Urinary bladder (tissue), 3 donors: ENCODE measurements around a stretch of chr3.

DNA sequence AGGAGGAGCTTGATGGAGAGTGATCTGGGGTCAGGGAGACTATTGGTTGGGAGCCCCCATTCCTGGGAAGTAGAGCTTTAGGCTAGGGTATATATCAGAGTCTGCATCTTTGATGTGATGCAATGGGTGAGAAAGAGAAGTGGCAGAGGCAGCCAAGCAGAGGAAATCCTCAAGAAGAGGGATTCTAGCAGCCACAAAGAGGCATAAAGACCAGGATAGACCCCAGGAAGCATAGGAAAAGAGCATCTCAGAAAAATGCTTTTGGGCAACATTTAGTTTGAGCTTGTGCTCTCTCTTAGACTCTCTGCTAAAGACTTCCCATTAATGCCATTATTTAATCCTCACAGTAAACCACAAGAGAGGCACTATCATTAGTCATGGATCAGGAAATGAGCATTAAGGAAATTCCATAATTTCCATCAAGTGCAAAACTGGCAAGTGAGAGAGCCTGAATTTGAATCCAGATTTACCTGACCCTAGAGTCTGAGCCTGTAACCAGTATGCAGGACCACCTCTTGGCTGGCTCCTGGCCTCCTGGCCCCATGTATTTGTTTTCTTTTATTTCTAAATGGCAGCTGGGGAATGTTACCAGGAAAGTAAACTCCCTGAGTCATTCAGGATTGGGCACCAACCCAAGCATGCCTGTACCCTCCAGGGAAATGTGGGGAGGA lies 118.7 kb downstream of the RPL22L1 start:
- PRO-cap = no peak
- RAMPAGE, long total RNA = no peak

- PRO-cap = no peak
- RAMPAGE, long total RNA = no peak
These were observed 14.4 kb upstream of the RPL22L1 start for GRCh38 chr3:170884150-170884992.

DNA sequence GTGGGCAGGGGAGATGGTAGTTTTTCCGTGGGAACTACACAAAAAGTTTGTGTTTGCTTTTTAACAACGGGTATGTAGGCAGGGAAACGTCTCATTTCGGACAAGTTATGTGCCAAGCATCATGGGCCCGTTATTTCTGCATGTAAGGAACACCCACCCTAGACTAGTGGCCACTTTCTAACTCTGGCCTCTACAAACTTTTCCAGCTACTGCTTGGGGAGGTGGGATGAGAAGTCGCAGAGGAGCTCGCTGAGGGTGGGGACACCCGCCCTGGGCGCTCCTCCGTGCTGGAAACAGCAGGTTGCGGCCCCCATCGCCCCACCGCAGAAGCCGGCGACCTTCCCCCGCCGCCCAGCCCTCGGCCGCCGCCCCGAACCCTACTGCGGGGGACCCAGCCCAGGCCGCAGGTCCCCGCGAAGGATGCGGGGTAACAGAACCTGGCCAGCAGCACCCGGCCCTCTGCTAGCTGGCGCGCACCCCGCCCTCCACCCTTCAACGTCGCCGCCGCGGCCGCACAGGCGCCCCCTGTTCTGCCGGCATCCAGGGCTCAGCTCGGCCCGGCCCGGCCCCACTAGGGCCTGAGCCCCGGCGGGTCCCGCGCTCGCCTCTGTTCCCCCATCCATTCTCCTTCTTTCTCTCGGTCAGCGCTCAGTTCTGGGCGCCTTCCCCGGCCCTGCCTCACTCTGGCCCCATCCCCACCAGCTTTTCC lies 475 bp downstream of the EIF5A2 start:
- PRO-cap = no peak
- RAMPAGE, long total RNA = no peak

- PRO-cap = no peak
- RAMPAGE, long total RNA = no peak
These were observed 37.9 kb downstream of the SLC2A2 start for GRCh38 chr3:170988396-170989342.

GRCh38 chr3:171284229-171284750 lies 175.9 kb downstream of the TNIK start:
- PRO-cap = unidirectional peak, minus-strand start at chr3:171284453
- RAMPAGE, long total RNA = no peak

- PRO-cap = no peak
- RAMPAGE, long total RNA = no peak
These were observed 63.9 kb upstream of the TNIK start for GRCh38 chr3:171524167-171524460.

DNA sequence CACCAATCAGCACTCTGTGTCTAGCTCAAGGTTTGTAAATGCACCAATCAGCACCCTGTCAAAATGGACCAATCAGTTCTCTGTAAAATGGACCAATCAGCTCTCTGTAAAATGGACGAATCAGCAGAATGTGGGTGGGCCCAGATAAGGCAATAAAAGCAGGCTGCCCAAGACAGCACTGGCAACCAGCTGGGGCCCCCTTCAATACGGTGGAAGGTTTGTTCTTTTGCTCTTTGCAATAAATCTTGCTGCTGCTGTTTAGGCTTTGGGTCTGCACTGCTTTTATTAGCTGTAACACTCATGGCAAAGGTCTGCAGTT lies 63.6 kb downstream of the PLD1 start:
- PRO-cap = no peak
- RAMPAGE, long total RNA = no peak

GRCh38 chr3:171747037-171747406 lies 63.3 kb downstream of the PLD1 start:
- PRO-cap = no peak
- RAMPAGE, long total RNA = no peak

- PRO-cap = no peak
- RAMPAGE, long total RNA = no peak
These were observed 992 bp upstream of the PLD1 start for GRCh38 chr3:171810906-171812044.

GRCh38 chr3:171931971-171932774 lies 89.0 kb downstream of the TMEM212 start:
- PRO-cap = no peak
- RAMPAGE, long total RNA = no peak

GRCh38 chr3:171960860-171961405 lies 78.4 kb upstream of the FNDC3B start:
- PRO-cap = no peak
- RAMPAGE, long total RNA = no peak

- PRO-cap = bidirectional peak, plus-strand start at chr3:172040540, minus-strand start at chr3:172040410
- RAMPAGE, long total RNA = no peak
These were observed 1.3 kb downstream of the FNDC3B start for GRCh38 chr3:172040348-172041368.

DNA sequence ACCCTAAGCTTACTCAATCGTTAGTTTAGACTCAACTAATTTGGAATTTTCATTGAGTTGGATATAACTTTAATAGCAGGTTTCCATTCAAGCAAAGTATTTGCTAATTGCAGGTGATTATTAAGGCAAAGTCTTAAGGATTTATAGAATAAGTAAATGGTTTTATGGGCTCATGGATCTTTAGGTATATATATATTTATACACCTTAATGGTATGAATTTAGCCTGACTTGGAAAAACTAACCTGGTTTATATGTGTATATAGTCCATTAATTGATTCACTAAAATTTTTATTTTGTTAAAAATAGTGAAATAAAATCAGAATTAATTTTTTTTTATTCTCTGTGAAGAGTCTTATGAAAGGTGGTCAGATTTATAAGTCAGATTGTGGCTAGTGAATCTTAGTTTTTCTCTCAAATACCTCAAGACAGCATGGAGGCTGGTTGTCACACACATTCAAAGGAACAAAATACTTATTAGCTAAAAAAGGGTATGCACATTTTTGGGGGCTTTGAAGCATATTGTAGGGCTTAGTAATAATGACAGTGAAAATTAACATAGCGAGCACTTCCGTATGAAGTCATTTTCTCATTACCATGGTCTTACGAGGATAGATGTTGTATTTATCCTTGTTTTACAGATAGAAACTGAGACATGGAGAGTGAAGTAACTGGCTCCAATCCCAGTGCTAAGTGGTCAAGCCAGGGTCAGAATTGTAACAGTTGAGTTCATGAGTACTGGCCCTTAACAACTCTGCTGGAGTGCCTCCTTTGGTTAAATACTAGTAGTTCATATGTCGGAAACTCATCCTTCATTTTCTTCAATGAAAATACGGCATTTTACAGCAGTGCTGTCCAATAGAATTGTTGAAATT lies 32.1 kb downstream of the FNDC3B start:
- PRO-cap = no peak
- RAMPAGE, long total RNA = no peak

GRCh38 chr3:172083744-172084526 lies 44.6 kb downstream of the FNDC3B start:
- PRO-cap = no peak
- RAMPAGE, long total RNA = no peak

GRCh38 chr3:172085717-172086095 lies 46.3 kb downstream of the FNDC3B start:
- PRO-cap = no peak
- RAMPAGE, long total RNA = no peak

DNA sequence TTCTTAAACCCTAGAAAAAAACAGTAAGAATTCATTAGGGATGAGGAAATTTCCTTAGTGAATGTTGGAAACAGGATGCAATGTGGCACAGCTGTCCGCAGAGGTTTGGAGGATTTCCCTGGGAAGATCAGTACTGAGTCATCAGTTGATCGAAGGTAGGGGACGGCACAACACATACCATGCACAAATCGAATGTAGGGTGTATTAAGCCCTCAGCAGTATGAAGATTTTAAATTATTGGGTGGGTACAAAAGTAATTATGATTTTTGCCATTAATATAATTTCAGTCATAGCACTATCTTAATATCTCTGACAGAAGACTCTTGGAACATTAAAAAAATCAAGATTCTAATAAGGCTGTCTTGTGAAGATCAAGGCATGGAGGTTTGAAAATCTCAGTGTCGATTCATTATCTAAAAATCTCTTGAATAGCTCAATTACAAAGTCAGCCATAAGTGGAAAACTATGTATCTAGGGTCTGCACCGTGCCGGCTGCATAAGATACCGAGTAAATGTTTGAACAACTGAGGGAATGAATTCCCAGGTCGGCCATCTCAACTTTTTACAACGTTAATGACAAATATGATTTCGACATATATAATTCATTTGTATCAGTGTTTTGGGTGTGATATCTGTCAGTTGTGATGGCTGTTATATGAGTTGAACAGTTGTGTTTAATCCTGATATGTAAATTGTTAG lies 50.1 kb downstream of the FNDC3B start:
- PRO-cap = unidirectional peak, plus-strand start at position 144 of the sequence
- RAMPAGE, long total RNA = no peak

DNA sequence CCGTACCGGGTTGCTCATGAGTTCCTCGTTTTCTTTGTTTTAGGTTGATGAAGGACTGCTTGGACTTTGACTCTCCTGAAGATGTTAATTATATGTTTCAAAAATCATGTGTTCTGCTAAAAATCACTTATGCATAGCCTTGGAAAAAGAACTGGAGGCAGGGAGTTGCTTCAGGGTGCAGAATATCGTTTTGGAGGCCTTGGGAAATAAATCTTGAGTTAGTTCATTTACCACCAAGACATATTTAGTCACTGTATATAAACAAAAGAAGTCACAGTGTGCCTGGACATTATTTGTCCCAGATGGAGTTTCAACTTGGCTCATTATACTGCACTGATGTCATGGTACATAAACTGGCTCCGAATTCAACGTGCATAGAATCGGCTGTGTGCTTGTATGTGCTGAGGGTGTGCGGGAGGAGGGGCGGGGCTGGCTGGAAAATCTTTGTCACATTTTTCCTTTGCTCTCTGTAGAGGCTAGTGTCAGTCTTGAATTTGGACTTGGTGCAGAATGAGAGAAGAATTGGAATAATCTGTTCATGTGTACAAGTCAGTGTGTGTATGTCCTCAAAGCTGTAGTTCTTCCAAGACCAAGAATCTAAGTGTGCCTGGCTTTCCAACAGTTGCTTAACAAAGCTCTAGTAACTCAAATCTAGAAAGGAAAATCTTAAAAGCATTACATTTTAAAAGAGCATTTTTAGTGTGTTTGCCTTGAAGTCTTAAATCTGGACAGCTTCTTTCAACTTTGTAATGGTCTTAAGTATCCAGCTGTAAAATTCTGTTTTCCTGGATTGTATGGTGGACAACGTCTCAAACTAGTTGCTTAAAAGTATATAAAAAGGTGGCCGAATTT lies 86.7 kb downstream of the FNDC3B start:
- PRO-cap = no peak
- RAMPAGE, long total RNA = no peak

DNA sequence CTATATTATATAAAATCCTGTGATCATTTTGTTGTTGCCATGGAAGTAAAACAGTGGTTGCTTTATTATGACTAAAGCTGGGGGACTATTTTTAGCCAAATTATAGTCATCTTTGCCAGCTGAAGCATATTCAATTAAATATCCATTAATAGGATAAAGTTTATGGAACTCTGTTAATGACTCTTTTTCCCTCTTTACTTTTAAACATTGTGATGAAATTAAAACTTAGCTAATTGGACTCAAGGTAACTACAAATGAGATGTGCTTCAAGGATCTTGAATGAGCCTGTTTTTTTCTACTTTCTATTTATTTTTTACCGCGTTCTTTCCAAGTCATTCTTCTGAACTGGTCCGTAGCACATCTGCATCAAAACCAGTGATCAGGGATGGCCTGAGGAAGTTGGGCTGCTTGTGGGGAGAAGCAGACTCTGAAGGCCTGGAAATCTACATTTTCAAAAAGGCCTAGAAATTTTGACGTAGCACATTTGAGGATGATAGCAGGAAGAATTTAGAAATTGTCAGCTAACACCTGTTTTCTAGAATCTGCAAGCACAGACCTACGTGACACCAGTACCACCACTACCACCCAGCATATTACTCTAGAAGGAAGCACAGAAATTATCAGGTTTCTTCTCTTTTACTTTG lies 172.8 kb downstream of the FNDC3B start:
- PRO-cap = no peak
- RAMPAGE, long total RNA = no peak

GRCh38 chr3:172261695-172262460 lies 186.4 kb downstream of the GHSR start:
- PRO-cap = no peak
- RAMPAGE, long total RNA = no peak

- PRO-cap = no peak
- RAMPAGE, long total RNA = no peak
These were observed 85.8 kb downstream of the GHSR start for GRCh38 chr3:172362411-172362862.